Ileum (tissue), 1 donor: ENCODE data around the genes OR5H15, CPOX, LNP1 and TMEM45A.

- PRO-cap, result no peak
These were observed 1.5 kb downstream of the CRYBG3 start for GRCh38 chr3:97823104-97823854.

DNA sequence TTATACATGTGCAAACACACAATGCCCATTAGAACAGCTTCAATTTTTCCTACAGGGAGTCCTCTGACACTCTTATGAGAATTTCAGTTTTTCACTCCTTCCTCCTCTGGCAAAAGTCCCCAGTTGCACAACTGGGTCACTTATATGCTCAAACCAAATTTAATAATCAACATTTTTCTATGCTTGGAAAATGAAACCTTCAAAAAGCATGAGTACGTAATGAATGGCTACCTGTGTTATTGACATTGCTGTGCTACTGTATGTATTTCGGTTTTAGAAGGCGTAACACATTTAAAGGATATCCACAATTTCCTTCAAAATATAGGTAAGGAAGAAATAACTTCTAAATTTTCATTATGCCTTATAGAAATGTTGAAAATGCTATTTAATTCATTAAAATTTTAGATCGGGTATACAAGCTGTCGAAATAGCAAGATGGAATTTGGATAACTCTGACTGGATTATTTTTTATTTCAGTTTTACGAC, at the start of gene OR5H15:
TSS of gene OR5H15 (plus strand) at position 190 of the 486 bp plus-strand sequence.
- PRO-cap, result no peak

DNA sequence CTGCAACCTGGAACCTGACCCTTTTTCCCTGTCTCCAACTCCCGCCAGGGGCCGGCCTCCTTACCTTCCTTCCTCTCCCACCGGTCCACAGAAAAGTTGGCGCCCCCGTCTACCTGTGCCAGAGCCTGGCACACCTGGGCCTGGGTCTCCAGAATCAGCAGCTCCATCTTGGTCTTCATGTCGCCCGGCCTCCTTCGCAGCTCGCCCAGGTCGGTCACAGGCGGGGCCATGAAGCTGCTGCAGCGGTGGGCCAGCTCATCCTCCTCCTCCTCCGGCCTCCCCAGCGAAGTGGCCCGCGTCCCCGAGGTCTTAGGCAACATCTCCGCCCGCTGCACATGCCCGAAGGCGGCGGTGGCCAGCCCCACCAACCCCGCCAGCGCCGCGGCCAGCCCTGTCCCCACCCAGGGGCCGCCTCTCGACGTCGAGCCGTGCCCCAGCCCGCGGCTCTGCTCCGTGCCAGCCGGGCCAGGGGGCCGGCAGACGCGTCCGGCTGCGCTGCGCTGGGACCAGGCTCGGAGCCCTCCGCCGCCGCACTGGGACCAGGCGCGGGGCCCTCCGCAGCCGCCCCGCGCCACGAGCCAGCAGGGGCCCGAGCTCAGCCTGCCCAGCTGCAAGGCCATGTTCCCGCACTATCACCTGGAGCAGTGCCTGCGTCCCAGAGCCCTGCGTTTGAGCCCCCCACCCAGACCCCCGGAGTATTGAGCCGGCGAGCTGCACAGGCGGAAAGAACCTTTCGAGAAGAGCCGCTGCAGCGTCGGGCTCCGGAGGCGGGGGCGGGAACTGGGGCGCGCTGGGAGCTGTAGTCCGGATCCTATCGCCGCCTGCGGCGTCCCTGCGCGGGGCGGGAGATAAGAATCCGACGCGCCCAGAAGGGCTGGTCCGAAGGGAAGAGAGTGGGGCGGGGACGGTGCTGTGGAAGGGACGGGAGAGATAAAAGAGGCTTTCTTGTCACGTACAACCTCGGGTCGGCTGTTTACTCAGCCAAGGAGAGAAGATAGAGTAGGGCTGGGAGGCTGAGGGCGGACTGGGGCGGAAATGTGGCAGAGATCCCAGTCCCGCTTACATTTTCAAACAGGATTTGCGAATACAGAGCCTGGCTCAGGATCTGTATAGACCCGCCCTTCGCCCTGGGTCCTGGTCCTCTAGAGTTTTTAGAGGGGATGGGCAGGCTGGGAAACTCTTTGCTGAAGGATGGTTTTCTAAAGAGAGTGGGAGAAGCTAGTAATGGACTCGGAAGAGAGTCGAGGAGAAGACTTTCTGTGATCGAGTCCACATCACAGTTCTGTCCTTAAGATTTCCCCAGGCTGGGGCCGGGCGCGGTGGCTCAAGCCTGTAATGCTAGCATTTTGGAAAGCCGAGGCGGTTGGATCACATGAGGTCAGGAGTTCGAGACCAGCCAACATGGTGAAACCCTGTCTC, at the start of gene CPOX:
TSS of gene CPOX (minus strand) at position 727 of the 1,419 bp plus-strand sequence.
- PRO-cap, result unidirectional peak, plus-strand start at position 479 of the sequence; bidirectional peak, plus-strand start at position 877 of the sequence, minus-strand start at position 782 of the sequence

- PRO-cap, result no peak
These were observed 1.0 kb downstream of the ST3GAL6 start for GRCh38 chr3:98764149-98764537.

DNA sequence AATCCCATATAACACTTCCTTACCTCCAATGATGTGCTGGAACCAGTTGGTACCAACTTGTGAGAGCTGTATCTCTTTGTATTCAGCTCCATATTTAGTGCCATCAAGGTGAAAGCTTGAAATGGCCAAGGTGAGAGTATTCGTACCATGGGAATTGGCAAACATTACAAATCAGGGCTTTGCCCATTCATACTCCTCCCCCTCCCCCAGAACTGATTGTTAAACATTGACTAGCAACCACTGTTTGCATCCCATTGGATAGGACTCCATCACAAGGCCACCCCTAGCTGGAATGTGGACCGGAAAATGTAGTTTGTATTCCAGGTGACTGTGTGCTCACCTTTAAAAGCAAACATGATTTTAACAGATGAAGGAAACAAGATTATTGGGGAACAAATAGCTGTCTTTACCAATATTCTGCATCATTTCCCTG, 14.1 kb downstream of the ST3GAL6 start:
- PRO-cap, result no peak

DNA sequence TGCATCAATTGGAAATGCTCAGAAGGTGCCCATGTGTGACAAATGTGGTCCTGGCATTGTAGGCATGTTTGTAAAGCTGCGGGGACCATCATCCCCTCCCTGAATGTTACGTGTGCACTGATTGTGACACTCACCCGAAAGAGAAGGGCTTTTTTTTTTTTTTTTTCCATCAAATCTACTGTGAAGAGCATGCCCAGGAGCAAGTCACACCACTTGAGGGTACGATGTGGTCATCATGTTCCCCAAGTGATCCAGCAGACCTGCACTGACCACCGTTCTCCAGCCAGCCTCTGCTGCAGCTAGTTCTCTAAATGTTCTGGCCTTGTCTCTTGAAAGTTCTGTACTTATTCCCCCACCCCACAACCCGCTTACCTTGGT, 19.8 kb downstream of the ST3GAL6 start:
- PRO-cap, result no peak

GRCh38 chr3:98806601-98807532, 43.7 kb downstream of the ST3GAL6 start:
- PRO-cap, result no peak

GRCh38 chr3:99550038-99550351, 88.4 kb upstream of the COL8A1 start:
- PRO-cap, result no peak

DNA sequence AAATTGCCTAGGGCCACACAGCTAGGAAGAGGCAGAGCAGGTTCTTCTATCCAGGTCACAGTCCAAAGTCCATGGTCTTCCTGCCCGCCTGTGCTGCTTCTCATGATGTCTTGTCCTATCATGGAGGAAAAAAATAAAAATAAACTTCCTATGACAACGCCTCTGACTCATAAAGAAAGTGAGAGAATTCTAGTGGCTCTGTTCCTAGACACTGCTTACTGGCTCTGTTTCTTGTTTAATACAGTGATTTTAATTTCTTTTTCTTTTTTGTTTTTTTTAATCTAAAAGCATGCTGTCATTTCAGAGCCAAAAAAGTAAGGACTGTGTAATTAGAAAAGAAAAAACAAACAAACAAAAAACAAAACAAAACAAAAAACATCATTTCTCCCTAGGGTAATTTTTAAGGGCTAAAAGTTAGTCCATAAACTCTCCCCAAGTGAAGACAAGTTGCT, 9.8 kb downstream of the COL8A1 start:
- PRO-cap, result no peak

GRCh38 chr3:99656381-99656864, 18.0 kb downstream of the COL8A1 start:
- PRO-cap, result no peak

- PRO-cap, result no peak
These were observed 21.6 kb downstream of the COL8A1 start for GRCh38 chr3:99659937-99660485.

DNA sequence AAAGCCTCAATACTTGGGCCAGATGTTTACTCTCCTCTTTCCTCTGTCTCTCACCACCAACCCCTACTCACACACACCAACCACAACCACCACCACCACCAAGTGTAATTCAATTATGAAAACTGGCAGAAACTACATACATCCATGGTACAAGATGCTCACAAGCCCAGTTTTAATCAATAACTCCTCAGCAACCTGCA, 53.6 kb downstream of the COL8A1 start:
- PRO-cap, result no peak

DNA sequence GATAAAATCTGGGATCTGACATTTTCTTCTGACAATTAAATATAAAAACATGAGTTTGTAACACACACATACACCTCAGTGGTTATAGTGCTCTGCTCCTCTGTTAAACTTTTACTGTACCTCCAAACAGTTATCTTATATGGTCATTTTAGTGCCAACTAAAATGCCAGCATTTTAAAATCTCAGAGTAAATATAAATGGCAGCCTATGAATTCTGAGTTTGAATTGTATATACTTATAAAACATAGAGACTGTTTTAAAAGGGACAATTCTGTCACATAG, 57.0 kb downstream of the CMSS1 start:
- PRO-cap, result no peak

DNA sequence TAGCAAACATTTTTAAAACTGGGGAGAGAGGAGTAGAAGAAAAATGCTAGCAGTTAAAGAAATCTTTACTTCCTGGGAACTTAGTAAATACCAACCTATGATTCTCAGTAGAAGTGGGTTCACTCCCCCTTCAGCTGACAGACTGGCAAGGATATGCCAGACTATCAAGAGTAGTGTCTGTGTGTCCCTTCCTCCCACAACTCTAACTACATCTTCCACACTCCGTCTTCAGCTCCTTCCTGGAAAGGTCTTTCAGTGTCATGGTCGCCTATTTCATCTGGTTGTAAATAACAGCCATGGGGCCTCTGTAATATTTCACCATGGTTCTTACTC, 90.5 kb downstream of the FILIP1L start:
- PRO-cap, result no peak

DNA sequence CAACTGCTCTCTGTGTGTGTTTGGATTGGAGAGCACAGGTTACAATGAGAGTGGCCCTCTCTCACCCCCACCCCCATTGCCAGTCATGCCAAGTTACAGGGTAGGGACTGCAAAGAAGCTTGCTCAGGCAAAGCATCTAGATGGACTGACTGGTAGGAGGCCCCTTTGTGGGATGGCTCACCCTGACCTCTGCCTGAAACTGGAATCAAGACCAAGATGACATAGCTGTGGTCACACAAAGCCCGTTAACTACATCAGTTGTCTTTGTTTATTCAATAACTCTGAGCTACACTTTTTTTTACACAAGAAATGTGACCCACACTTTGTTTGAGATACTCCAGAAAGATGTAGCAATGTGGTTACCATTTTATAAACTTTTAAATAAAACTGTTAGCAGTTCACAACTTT, 10.2 kb downstream of the FILIP1L start:
- PRO-cap, result no peak

- PRO-cap, result no peak
These were observed 14.4 kb downstream of the TOMM70 start for GRCh38 chr3:100386318-100387112.

GRCh38 chr3:100401310-100401661, at the start of gene LNP1:
LNP1 (plus strand) TSS chr3:100401539.
- PRO-cap, result bidirectional peak, plus-strand start at chr3:100401539, minus-strand start at chr3:100401449

DNA sequence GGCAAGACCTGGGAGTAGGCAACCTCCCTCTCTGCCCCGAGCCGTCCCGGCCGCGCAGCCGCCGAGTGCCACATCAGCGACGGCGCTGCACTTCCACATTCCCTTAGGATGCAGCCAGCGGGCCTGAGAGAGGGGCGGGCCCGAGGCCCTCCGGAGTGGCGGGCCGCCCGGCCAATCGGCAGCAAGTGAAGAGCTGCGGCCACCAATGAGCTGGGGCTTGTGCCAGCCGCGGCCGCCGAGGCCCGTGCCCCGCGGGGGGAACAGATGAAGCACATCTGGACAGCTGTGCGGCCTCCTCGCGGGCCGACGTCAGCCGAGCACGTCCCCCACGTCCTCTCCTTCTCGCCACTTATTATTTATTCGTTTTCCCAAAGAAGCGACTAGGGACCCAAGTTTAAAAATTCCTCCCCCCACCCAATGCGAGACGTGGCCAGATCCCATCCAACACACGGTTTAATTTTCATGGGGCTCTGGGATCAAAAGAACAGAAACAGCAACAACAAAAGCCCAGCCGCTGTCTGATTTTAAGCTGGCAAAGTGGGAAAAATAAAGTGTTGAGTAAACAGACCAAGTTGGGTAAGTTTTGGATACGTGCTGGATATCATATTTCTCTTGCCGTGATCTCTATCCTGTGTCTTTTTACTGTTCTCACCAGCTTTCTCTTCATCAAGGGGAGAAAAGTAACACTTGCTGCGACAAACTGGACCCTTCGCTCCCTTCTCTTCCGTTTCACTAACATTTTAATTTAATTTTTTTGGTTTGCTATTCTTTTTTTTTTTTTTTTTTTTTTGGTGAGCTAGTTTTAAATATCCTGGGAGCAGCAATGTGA, at the start of gene TMEM45A:
TSS of gene TMEM45A (plus strand) at position 267 of the 829 bp plus-strand sequence.
- PRO-cap, result bidirectional peak, plus-strand start at position 293 of the sequence, minus-strand start at position 54 of the sequence

GRCh38 chr3:100602998-100603974, 6.1 kb upstream of the ADGRG7 start:
- PRO-cap, result no peak

GRCh38 chr3:100929020-100929462, 64.2 kb downstream of the ABI3BP start:
- PRO-cap, result no peak